Measurements from ENCODE around the genes SH3BP1 and MAFF.

DNA sequence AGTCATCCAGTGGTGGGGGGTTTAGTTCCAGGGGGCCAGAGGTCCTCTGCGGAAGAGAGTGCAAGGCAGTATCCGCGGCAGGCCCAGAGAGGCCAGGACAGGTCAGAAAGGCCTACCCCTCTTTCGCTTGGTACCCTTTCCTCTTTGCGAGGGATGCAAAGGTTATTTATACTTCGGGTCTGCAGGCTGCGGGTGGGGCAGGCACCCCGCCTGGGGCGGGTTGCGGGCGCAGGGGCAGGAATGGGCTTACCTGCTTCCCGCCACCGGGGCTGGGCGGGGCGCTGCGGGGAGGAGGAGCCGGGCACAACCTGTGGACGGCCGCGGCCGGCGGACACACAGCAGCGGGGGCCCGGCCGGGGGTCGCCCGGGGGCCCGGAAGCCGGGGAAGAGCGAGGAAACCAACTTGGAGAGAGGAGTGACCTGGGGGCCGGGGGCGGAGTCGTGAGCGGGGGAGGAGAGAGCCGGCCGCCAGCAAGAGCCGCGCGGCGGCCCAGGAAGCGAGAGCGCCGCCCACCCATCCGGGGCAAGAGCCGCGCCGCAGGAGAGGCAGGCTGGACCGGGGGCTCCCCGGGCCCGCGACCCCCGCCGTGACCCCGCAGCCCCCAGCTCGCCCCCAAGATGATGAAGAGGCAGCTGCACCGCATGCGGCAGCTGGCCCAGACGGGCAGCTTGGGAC lies at the start of gene SH3BP1:
Gene SH3BP1, plus strand, starts transcription at position 500 of the 676 bp plus-strand sequence.
- PRO-cap, 2 experiments: peak in 2 of 2 experiments; most common plus-strand start position 304 of the sequence (in 2)

- PRO-cap, 2 experiments: no peak in any of the 2 experiments
Observed at GRCh38 chr22:37643114-37643968, 3.9 kb downstream of the SH3BP1 start.

DNA sequence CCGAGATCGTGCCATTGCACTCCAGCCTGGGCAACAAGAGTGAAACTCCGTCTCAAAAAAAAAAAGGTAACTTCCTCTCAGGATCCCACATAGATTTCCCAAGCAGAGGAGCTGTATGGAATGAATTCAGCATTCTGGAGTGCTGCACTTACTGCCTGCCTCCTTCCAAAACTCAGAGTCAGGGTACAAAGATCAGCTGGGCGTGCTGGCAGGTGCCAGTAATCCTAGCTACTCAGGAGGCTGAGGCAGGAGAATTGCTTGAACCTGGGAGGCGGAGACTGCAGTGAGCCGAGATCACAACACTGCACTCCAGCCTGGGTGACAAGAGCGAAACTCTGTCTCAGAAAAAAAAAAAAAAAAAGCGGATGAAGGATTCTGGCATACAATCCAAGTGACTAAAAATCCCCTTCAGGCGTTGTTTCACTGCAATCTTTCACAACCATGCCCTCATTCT lies 1.3 kb upstream of the NOL12 start:
- PRO-cap, 2 experiments: peak in 1 of 2 experiments; most common minus-strand start position 174 of the sequence (in 1)

GRCh38 chr22:37695351-37695862 lies 1.4 kb upstream of the TRIOBP start:
- PRO-cap, 2 experiments: no peak in any of the 2 experiments

- PRO-cap, 2 experiments: no peak in any of the 2 experiments
Observed at GRCh38 chr22:37717114-37717798, 20.4 kb downstream of the TRIOBP start.

DNA sequence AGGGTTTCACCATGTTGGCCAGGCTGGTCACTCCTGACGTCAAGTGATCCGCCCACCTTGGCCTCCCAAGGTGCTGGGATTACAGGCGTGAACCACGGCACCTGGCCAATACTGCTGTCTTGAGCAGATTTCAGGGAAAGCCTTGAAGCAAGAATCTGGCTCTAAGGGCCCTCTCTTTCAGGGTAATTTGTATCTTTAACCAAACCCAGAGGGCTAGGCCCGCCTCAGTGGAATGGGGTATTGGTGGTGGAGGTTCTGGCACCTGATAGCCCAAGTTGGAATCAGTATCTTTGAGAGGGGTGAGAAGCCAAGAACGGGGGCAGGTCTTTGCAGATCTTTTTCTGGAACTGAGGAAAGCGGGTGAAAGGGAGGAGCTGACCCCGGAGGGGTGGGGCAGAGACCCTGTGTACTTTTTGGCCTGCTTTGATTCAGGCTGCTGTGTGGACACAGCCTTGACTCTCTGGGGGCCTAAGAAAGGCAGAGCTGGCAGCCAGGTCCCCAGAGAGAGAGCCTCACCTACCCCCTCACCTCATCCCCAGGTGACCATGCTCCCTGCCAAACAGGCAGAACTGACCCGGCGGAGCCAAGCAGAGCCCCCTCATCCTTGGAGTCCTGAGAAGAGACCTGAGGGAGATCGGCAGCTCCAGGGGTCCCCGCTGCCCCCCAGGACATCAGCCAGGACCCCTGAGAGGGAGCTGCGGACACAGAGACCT lies 37.2 kb downstream of the TRIOBP start:
- PRO-cap, 2 experiments: no peak in any of the 2 experiments

DNA sequence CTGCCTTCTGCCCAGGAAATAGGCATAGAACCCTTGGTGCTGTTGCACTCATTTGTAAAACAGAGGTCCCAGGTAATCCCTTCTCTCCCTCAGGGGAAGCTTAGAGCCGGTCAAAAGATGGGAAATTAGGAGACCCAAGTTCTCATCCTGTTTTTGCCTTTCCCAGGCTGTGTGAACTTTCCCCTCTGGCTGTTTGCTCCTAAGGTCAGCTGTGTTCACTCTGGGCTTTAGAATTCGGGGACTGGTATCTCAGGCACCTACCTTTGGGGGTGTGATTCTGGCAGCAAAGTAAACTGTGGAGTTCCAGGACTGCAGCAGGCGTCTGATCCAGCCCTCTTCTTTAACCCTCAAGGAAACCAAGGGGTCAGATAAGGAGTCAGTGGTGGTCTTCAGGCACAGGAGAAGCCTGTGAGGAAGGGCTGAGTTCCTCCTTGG lies 1.4 kb downstream of the GCAT start:
- PRO-cap, 2 experiments: no peak in any of the 2 experiments

DNA sequence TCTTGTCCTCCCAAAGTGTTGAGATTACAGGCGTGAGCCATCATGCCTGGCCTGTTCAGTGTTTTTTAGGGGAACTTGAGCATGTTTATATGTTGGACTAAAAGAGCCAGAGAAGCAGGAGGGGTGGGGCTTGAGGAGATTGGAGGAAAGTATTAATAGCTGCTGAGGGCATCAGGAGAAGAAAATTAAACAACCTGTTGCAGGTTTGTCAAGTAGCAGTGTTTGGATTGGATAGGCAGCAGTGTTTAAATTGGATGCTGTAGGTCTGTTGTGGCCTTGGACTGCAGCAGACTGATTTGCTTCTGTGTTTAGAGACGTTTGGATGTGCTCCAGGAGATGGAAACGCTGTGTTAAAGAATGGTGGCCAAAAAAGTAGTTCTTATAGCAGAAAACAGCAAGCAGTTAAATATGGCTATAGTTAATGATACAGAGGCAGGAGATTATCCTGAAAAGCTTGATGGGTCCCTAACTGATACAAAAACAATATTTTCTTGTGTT lies 5.7 kb downstream of the EIF3L start:
- PRO-cap, 2 experiments: no peak in any of the 2 experiments

DNA sequence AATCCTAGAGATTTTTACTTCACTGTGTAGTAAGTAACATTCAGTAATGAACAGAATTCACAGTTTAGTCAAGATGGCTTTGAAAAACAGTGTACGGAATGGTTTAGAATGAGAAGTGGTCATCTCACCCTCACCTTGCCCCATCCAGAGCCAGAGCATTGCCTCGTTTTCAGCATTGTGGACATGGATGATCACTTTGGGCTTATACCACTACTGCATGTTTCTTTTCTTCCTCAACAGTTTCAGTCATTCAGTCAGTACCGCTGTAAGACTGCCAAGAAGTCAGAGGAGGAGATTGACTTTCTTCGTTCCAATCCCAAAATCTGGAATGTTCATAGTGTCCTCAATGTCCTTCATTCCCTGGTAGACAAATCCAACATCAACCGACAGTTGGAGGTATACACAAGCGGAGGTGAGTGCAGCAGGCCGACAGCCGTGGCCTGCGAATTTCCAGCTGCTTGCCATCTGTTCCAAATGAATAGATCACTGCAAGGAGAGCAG lies 20.8 kb downstream of the EIF3L start:
- PRO-cap, 2 experiments: no peak in any of the 2 experiments

DNA sequence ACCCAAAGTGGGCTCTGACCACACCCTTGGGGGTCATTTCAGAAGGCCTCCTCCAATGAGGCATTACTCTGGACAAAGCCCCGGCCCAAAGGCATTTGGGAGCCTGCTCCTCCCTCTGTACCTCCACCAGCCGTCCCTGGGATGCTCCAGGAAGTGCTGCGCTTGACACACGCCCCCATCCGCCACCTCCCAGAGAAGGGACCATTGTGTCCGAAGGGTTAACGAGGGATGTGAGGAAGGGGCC lies 31.8 kb upstream of the SOX10 start:
- PRO-cap, 2 experiments: no peak in any of the 2 experiments

DNA sequence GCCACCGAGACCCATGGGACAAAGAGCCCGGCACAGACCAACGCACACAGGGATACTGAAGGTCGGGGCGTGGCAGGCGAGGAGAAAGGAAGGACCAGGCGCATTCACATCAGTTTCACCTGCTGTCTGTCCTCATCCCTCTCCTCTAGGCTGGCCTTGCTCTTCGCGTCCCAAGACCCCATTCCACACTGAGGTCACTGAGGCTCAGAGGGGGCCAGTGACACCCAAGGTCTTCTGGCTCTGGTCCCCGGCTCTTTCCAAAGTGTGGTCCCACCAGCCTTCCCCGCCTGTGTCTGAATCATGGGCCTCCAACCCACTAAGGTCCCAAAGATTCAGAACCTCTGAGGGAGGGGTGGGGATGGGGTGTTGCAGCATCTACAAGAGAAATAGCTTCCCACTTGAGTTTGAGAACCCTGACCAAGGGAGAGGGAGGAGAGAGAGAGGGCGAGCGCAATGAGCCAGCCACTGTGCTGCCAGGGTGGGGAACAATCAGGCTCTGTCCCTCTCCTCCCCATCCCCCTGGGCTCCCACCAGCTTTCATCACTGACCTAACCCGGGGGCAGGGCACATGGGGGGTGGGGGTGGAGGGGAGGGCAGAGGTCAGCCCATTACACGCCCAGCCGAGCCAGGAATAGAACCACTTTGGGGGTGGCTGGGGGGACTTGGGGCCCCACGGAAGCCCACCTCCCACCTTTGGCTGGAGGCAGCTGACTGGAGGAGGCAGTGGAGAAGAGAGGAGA lies 7.1 kb upstream of the PICK1 start:
- PRO-cap, 2 experiments: no peak in any of the 2 experiments

- PRO-cap, 2 experiments: no peak in any of the 2 experiments
Observed at GRCh38 chr22:38127133-38128075, 16.9 kb upstream of the BAIAP2L2 start.

DNA sequence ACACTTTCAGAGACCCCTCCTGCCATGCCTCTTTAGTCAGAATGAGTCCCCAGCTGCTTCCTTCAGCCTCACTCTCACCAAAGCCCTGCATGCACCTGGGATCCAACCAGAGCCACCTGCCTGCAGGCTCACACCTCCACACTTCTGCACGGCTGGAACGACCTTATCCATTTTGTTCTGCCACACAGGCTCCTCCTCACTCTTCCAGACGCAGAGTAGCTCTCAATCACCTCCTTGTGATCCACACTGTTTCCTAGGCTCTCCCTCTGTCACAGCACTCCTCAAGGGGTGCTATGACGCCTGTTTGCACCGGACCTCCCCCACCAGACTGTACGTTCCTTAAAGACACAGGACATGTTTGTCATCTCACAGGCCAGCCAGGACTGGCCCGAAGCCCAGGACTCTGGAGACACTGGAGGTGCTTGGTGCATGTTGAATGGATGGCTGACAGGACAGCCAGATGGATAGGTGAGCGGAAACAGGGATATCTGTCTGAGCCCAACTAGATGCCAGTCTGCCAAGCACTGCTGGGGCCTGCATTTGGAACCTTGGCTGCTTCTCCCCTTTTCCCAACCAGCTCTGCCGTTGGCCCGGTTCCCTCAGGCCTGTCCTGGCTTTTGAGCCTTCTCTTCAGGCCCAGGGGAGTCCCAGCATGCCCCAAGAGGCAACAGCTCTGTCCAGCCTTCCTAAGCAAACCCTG lies 13.7 kb downstream of the PLA2G6 start:
- PRO-cap, 2 experiments: no peak in any of the 2 experiments

- PRO-cap, 2 experiments: peak in 1 of 2 experiments; most common plus-strand start chr22:38192200 (in 1)
Observed at GRCh38 chr22:38191833-38192290, 9.9 kb upstream of the MAFF start.

- PRO-cap, 2 experiments: peak in 2 of 2 experiments; most common plus-strand start chr22:38201994 (in 2); most common minus-strand start chr22:38201842 (in 1)
Observed at GRCh38 chr22:38201394-38202314, at the start of gene MAFF. Gene MAFF, plus strand, starts transcription at chr22:38201994.

- PRO-cap, 2 experiments: no peak in any of the 2 experiments
Observed at GRCh38 chr22:38286567-38286777, 13.7 kb upstream of the TMEM184B start.

DNA sequence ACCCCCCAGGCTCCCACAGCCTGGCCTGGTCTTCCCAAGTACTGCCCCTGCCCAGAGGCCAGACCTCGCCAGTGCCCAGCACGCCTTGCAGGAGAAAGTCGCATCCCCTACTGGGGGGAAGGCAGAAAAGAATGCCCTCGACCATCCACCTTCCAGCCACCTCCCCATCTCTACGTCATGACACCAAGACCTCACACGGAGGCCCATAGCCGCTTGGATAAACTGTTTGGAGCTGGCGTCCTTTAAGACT lies 2.8 kb downstream of the CSNK1E start:
- PRO-cap, 2 experiments: no peak in any of the 2 experiments

DNA sequence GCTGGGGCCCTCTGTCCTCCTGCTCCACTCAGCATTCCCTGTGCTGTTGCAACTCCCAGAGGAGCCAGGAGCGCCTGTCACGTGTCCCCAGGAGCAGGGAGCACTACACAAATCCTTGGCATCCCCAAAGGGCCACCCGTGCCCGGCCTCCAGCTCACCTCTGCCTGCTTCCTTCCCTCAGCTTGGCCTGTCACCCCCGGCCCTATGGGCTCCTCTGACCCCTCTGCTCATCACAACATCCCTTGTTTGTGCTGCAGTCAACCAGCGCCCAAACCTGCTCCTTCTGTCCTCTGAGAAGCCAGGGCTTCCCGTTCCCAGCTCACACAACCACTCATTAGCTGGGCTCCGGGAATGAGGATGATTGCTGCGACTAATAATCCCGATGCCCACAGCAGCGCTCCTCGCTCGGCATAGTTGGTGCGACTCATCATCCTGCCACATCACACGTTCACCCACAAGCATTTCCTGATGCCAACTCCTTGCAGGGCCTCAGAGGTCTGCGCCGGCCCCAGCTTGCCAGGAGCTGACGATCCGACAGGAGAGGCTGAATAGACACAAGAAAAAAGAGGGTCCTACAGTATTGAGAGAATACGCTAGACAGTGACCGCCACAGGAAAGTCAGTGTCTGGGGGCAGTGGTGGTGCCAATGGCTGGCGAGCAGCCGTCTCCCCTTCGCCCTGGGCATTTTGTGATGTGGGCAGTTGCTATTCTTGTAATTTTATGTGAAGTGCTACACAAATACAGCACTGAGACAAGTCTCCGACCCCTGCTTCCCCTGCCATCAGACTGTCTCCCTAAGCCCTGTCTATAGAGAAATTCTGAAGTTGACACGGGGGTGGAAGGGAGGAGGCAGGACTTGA lies 10.6 kb upstream of the CSNK1E start:
- PRO-cap, 2 experiments: no peak in any of the 2 experiments

DNA sequence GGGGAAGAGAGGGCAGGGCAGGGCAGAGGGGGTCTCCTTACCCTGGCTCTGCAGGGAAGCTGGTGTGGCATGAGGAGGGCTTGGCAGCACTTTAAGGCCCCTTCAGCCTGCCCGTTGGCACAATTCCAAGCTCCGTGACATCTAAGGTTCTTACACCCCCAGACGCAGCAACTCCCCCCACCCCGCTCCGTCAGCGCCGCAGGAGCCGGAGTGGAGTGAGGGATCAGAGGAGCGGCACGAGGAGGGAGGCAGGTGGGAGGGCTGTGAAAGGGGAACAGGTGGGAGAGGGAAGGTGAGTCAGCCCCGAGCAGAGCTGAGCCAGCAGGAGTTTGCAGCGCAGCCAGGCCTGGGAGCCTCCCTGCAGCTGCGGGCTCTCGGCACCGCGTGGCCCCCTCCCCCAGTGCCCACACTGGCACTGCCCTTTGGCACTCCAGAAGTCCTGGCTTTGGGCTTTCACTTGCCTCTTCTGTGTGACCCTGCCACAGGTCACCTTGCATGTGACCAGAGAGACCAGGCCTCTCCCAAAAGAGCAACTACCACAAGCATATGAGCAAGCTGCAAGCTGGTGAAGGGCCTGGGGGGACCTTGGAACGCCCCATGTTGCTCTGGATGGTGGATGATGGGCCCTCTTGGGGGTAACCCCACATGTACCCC lies 32.0 kb downstream of the KCNJ4 start:
- PRO-cap, 2 experiments: no peak in any of the 2 experiments

DNA sequence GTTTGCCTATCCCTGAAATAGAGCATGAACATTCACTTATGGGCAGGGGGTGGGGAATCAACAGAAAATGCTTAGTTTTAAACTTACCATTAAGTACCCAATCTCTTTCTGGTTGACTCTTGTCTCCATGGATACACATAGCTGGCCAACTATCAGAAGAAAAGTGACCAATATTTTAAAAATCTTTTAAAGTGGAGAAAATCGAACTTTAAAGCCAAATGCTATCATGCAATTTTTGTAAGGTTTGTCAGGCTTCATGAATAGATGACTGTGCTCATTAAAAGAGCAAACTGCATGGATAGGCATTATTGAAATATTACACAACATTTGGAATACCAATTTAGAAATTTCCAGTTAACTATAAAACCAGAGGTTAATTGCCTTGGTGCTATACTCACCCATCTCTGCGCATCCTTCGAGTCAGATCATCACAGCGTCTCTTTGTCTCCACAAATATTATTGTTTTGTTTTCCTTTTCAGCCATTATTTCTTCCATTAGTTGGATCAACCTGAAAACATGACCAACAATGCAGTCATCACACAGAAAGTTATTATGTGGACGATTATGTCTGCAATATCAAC lies 12.4 kb downstream of the DDX17 start:
- PRO-cap, 2 experiments: no peak in any of the 2 experiments

Measured in Colon Carcinoma Metastatic in the Brain (tissue), 2 donors.